ENCODE results near the genes NVL and LEFTY1.

DNA sequence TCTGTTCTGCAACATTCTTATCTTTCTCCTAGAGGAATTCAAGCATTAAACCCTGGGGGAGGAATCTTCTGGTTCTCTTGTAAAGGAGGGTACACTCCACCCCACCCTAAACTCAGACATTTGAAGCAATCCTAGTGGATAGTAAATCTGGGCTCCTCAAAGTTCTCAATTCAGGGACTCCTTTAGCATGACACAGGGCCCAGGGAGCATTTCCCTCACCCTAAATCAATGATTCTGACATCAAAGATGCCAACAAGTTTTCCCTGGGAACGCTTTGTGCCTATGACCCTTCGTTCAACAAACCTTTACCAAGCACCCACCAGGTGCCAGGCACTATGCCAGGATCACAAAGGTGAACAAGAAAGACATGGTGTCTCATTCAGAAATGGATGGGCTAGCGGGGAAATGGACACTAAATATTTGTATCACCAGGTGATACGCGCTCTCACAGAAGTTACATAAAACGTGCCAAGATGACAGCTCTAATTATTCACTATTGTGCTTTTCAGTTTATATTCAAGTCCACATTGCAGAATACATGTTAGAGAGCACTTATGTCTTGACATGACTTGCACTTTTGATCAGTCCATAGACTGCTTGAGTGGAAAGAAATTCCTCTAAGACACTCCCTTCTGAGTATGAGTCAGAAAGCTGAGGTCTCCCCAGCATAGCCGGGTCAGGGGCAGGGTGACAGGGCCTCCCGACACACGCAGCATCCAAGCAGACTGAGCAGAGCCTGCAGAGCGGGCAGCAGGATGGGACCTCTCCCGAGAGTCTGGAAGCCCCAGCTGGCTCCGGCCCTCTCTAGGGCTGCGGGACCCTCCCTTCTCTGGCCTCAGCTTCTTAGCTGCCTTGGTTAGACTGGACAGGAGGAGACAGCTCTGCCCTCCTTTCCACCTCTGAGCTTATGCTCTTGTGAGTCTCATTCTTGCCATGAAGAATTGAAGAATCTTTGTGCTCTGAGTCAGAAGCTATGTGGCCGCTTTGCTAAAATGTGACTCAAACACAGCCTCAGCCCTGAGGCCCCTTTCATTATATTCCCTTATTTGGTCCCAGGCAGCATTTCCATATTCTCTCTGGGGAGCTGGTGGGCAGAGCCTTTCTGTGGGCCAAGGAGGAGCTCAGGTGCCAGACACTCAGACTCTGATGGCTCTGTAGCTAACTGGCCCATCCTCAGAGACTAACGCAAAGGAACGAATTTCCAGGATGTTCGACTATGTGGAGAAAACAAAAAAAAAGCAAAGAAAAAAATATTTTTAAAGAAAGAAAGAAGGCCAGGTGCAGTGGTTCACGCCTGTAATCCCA lies 11.4 kb upstream of the CAPN2 start:
- RRBS: no CpG with 5 or more reads among the region's 18 CpGs

- RRBS: no CpG with 5 or more reads among the region's 13 CpGs
Observed at GRCh38 chr1:223738318-223739218, 26.2 kb downstream of the CAPN2 start.

GRCh38 chr1:223748175-223748669 lies 35.9 kb downstream of the CAPN2 start:
- RRBS: no CpG with 5 or more reads among the region's 11 CpGs

GRCh38 chr1:223750656-223751090 lies 38.3 kb downstream of the CAPN2 start:
- RRBS: no CpG with 5 or more reads among the region's 10 CpGs

GRCh38 chr1:223779188-223779995 lies 66.4 kb downstream of the TP53BP2 start:
- RRBS: no CpG with 5 or more reads among the region's 7 CpGs

GRCh38 chr1:223802473-223803572 lies 42.9 kb downstream of the TP53BP2 start:
- RRBS: no CpG with 5 or more reads among the region's 11 CpGs

GRCh38 chr1:223820371-223821090 lies 25.2 kb downstream of the TP53BP2 start:
- RRBS: no CpG with 5 or more reads among the region's 4 CpGs

DNA sequence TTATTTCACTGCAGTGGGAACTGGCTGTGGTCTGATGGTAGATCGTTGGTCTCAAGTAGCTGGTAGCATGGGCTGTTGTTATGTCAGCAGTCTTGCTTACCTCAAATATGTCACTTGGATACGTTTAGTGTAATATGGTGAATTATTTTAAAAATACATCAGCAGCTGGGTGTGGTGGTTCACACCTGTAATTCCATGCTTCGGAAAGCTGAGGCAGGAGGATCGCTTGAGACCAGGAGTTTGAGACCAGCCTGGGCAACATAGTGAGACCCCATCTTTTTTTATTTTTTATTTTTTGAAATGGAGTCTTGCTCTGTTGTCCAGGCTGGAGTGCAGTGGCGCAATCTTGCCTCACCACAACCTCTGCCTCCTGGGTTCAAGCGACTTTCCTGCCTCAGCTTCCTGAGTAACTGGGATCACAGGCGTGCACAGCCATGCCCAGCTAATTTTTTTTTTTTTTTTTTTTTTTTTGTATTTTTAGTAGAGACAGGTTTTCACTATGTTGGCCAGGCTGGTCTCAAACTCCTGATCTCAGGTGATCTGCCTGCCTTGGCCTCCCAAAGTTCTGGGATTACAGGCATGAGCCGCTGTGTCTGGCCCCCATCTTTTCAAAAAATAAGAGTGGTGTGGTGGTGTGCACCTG lies 10.6 kb downstream of the DEGS1 start:
- RRBS: no CpG with 5 or more reads among the region's 8 CpGs

GRCh38 chr1:224329487-224330271 lies at the start of gene NVL:
Gene NVL (minus strand): TSS chr1:224330172.
- RRBS: 0% methylated on average over 2 of the region's 37 CpGs

DNA sequence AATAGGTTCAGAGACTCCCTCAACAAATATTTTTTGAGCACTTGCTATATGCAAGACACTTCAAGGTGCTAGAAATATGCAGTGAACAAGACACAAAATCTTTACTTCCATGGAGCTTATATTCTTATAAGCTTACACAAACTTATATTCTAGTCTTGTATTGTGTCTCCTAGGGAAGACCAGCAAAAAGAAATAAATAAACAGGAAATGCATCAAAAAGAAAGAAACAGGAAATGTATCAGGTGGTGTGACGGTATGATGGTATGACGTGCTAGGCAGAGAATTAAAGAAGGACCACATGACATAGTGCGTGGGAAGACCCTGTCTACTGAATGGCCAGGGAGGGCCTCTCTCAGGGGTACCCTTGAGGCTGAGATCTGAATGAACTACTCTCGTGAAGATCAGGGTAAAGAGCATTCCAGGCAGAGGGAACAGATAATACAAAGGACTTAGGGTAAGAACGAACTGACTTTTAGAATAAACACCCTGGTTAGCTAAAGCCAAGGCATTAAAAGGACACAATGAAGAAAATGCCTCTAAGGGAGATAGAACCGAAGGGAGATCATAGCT lies 15.6 kb upstream of the WDR26 start:
- RRBS: no CpG with 5 or more reads among the region's 6 CpGs

DNA sequence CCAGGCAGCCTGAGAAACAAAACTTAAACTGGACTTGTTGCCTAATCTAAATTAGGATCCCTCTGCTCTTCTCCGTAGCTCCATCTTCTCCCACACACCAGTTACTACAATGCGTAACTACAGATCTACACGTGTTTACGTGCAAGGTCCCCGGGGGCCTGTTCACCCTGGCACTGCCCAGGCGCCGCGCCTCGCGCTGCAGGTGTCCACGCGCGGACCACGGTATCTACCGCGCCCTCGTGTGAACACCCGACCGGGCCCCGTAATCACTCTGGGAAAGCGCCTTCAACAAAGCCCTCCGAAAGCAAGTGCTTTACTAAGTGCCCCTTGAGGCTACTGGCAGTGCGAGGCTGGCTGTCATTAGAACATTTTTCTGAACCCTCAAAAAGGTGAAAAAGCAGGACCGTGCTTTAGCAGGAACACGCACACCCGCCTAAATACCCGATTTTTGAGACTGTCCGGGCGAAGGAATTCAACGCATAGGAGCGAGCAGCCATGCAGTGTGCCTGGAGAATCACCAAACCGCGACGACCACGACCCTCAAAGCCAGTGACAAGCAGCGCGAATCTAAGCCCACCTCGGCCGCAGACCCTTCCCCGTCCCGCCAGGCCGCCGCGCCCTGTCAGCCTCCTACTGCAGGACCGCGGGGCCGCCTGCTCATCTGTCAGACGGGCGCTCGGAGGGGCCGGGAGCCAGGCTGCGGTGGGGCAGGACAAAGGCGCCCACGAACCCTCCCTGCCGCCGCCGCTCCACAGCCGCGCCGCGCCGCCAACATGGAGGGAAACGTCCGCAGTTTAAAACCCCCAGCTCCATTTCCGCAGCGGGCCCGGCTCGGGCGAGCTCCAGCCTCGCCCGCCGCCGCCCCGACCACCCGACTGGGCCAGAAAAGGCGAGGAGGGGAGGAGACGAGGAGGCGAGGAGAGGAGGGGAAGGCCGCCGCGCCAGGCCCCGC lies 672 bp downstream of the LBR start:
- RRBS: no CpG with 5 or more reads among the region's 82 CpGs

GRCh38 chr1:225539488-225539927 lies 111.7 kb upstream of the LBR start:
- RRBS: no CpG with 5 or more reads among the region's 5 CpGs

DNA sequence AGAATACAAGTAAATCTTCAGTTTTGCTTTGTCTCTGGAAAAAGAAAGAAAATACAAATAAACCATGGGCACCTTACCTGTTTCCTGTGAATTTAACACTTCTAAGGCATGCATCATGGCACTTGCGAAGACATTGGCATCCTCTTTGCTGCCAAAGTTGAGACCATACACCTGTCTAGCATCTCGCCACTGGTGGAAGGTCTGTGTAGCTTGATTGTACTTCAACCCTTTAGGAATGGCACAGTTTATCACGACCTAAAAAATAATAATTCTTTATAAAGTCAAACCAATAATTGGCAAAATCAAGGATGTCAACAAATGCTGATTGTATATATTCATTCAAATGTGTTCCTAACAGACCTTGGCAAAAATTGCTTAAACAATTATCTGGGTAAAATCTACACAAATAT lies 98.1 kb downstream of the ENAH start:
- RRBS: no CpG with 5 or more reads among the region's 3 CpGs

DNA sequence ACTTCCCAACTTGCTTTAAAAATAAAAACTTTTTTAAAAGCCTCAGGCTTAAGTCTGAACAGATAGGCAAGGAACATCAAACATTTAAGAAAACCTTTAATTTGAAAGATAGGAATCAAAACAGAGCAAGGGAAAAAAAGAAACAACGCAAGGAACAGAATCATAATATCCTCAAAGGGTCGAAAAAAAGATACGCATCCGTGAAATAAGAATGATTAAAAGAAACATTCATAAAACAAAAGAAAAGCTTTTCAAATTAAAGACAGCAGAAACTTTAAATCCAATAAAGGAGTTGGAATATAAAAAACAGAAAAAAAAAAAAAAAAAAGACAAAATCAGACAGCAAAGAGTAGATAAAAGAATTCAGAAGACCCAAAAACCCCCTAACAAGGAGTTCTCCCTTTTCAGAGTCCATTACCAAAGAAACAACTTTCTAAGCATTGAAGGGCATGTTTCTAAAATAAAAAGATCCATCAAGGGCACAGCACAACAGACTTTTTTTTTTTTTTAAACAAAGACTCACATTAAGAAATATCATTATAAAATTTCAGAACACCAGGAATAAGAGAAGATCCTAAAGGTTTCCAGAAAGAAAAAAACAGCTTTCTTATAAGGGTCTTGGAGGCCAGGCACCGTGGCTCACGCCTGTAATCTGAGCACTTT lies 44.9 kb downstream of the ENAH start:
- RRBS: no CpG with 5 or more reads among the region's 6 CpGs

GRCh38 chr1:225649507-225650068 lies 3.3 kb downstream of the ENAH start:
- RRBS: no CpG with 5 or more reads among the region's 4 CpGs

DNA sequence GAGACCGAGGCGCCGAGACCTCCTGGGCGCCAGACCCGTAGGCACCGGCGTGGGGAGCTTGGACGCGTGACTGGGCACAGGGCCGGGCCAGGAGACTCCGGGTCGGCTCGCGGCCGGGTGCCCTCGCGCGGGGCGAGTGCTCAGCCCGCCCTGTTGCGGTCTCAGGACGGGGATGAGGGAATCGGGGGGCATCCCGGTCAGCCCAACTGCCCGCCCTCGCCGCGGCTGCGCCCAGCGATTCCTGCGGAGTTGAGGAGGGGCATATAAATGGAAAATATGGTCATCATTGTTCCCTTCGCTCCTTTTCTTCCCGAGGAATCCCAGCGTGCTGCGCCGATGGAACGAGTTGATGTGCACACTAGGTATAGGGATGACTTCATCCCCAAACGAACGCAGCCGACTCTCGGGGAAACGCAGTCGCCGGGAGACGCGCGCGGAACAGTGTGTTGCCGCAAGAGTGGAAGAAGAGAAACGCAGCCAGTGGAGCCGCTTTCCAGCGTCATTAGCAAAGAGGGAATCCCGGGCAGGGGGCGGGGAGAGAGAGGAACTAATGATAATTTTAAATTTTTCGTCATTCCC lies 727 bp upstream of the ENAH start:
- RRBS: under 1% methylated on average over 18 of the region's 55 CpGs

DNA sequence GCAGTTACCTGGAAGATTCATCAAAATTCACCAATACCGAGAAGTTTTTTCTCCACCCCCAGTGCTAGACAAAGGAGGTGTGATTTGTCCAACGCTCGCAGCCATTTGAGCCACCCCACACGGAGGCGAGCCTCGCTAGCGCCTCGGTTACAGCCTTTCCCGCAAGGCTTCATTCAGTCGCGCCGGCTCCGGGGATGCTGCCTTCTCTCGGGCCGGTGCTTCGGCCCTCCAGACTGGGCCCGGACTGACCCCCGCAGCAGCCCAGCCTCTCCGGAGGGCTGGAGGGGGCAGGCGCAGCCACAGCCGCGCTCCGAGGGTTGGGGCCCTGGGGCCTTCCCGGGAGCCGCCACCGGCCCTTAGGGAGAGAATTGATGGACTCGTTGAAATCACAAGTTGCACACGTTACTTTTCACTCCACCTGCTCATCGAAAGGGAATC lies 24.4 kb upstream of the ENAH start:
- RRBS: 26% methylated on average over 6 of the region's 29 CpGs

- RRBS: no CpG with 5 or more reads among the region's 2 CpGs
Observed at GRCh38 chr1:225767136-225767486, 10.5 kb upstream of the SRP9 start.

- RRBS: no CpG with 5 or more reads among the region's 4 CpGs
Observed at GRCh38 chr1:225772974-225773330, 4.7 kb upstream of the SRP9 start.

DNA sequence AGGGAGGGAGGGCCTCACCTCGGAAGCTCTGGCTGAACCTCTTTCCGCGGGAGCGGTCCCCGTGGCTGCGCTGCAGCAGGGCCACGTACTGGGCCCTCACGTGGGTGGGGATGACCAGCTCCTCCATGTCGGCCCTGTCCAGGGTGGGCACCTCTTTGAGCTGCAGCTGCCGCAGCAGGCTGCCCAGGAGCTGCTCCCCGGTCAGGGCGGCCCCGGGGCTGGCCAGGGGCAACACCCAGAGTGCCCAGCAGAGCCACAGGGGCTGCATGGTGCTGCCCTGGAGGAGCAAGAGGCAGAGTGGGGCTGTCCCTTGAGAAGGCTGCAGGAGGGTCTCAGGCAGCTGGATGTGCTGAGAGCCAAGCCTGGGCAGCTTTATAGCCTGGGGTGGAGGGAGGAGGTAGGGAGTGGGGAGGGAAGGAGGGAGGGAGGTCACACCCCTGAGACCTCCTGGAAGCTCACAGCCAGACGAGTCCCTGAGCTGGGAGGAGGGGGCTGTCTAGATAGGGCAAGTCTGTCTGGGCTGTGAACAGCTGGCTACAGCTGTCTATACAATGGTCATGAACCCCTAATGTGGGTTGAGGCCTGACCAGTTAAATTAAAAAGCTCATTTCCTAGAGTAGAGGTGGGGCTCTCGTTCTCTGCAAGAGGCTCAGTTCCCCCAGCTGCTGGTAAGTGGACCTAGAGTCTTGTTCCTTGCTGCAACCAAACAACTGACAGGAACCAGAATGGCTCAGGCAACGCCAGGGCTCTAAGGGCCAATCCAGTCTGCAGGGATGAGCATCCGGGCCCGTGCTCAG lies at the start of gene LEFTY1:
TSS of gene LEFTY1 (minus strand) at position 348 of the 797 bp plus-strand sequence.
- RRBS: no CpG with 5 or more reads among the region's 18 CpGs